ENCODE results near the genes C3orf22 and TPRA1.

DNA sequence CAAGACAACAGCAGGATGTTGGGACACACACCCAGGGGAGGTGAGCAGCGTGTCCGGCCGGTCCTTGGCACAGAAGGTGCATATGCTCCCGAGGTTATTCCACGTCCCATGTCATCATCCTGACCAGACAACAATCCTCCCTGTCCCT lies 16.1 kb downstream of the KLF15 start:
- RRBS = no CpG with 5 or more reads among the region's 5 CpGs

- RRBS = no CpG with 5 or more reads among the region's 4 CpGs
Observed at GRCh38 chr3:126433054-126433253, 38.2 kb downstream of the CFAP100 start.

GRCh38 chr3:126442706-126443646 lies 32.7 kb downstream of the ZXDC start:
- RRBS = no CpG with 5 or more reads among the region's 9 CpGs

- RRBS = no CpG with 5 or more reads among the region's 6 CpGs
Observed at GRCh38 chr3:126454397-126455111, 21.1 kb downstream of the ZXDC start.

- RRBS = no CpG with 5 or more reads among the region's 11 CpGs
Observed at GRCh38 chr3:126512890-126513569, 4.5 kb downstream of the UROC1 start.

GRCh38 chr3:126558767-126559132 lies at the start of gene C3orf22:
TSS of gene C3orf22 (minus strand) at chr3:126558932.
- RRBS = no CpG with 5 or more reads among the region's 3 CpGs

DNA sequence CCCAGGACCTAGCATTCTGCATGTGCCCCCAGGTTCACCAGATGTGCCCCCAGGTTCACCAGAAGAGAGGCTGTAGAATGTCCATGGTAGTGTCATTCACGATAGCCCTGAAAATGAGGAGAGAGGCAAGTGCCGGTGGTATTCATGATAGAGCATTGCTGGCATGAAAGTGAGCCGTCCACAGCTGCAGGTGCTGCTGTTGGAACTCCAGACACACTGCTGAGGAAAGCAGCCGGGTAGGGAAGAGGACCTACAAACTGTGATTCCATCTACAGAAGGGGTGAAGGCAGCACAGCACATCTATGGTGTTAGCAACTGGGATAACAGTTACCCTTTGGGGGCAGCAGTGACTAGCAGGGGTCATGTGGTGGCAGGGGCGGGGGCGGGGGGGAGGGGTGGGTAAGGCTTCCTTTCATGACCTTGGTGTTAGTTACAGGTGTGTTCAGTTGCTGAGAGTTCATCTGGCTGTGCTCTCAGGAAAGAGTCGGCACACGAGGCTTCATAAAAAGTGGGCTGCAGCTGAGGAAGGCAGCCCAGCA lies 124.9 kb upstream of the PLXNA1 start:
- RRBS = 89% methylated on average over 2 of the region's 8 CpGs

DNA sequence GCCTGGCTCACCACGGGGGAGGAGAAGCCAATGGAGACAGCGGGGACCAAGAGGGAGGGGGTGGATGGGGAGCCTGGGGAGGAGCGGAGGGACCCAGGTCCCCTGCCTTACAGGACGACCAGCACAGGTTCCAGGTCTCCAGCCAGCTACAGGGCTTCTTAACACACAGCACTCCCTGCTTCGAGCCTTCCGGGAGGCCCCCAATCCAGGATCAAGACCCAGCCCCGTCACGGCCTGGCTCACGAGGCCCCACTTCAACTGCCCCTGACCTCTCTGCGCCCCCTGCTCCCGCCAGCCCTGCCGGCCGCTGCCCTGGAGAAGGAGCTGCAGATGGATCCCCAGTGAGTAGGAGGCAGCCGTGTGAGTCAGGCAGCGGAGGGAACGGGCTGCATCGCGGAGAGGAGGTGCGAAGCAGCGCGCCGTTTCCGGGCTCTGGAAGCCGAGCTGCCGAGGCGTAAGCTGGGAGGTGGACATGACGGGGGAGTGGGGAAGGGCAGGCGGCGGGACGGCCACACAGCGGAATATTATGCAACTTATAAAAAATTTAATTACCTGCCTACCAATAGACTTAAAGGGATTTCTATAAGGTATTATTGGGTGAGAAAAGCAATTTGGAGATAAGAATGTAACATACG lies 133.5 kb downstream of the TPRA1 start:
- RRBS = 5% methylated on average over 4 of the region's 32 CpGs

DNA sequence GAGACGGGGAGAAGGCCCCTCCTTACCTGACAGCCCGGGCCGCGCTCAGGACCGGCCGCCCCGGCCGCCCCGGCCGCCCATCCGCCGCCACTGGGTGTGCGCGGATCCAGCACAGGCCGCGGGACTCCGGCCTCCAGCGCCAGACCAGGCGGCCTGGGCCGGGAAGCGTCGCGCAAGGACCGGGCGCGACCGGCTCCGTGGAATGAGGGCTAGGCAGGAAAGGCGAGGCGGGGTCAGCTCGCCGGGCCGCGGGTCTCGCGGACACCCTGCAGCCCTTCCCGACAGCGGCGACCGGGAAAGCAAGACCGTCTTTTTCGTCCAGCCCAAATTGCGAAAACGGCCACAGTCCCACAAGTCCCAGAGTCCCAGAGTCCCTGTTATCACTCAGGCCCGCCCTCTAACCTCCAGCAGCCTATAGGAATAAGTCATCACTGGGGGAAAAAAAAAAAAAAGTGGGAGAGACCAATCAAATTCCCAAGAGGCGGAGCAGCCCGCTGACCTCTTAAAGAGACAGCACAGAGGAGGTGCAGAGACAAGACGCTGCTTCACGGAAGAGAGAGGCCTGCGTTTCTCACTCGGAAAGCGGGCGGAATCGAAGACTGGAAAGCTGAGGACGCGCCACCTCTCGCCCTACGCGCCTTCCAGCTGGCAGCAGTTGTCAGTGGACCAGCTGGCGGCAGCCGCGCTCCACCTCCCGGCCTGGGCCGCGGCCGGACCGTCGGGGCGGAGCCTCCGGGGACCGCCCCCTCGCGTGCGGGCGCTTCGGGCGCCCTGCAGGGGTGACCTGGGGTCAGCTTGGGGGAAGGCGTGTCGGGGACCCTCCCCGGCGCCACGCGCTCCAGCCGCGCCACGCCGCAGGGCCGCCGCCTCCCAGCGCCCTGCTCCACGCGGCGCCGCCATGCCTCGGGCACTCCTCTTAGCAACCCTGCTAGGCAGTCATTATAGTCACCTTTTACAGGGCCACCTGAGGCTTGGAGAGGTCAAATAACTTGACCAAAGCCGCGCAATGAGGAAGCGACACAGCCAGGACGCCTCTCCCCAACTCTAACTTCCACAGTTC lies at the start of gene TPRA1:
Gene TPRA1 (minus strand): TSS at position 350 of the 1,060 bp plus-strand sequence.
- RRBS = 1% methylated on average over 36 of the region's 99 CpGs

- RRBS = no CpG with 5 or more reads among the region's 15 CpGs
Observed at GRCh38 chr3:127696858-127697867, 24.4 kb downstream of the ABTB1 start.

GRCh38 chr3:127747689-127748513 lies 74.4 kb downstream of the MGLL start:
- RRBS = no CpG with 5 or more reads among the region's 17 CpGs

DNA sequence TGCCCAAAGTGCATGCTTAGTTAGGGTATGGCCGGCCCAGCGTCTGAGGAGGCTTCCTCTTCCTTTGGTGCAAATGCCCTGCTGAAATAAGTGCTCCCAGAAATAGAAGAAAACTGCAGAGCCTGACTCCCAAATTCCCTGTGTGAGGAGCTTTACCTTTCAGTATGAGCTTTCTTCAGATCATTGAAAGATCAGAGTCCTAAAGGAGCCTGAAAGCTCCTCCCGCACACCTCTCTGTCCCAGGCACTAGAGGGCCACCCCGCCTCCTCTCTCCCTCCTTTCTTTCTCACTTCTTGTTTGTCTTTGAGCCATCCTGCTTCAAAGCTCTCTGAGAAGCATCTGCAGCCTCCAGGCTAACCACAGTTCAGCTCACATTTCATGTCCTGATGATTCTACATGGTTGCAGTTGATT lies 31.3 kb downstream of the MGLL start:
- RRBS = no CpG with 5 or more reads among the region's 4 CpGs

GRCh38 chr3:127791519-127791926 lies 30.8 kb downstream of the MGLL start:
- RRBS = no CpG with 5 or more reads among the region's 7 CpGs

DNA sequence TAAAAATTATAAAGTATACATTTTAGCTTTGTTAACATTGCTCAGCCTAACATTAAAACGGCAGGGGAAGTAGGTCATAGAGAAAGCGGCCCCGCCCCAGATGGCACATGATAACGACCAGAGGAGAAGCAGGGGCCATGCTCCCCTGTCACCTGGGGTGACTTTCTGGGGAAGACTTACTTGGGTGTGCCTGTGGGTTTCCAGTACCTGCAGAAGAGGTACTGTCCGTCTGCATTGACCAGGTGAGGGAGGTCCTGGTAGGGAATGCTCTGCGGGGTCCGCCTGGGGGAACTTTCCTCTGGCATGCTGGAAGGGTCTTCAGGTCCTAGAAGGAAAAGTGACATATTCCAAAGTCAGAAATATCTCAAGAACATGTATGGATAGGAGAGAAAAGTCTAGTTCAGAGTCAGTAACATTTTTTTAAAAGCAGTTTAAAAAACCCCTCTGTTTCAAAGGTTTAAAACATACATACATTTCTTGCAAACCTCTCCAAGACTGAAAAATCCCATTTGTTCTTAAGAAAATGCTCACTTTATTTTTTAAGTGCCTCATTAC lies 724 bp downstream of the MGLL start:
- RRBS = no CpG with 5 or more reads among the region's 7 CpGs

- RRBS = no CpG with 5 or more reads among the region's 7 CpGs
Observed at GRCh38 chr3:128053445-128054346, 1.5 kb downstream of the SEC61A1 start.

DNA sequence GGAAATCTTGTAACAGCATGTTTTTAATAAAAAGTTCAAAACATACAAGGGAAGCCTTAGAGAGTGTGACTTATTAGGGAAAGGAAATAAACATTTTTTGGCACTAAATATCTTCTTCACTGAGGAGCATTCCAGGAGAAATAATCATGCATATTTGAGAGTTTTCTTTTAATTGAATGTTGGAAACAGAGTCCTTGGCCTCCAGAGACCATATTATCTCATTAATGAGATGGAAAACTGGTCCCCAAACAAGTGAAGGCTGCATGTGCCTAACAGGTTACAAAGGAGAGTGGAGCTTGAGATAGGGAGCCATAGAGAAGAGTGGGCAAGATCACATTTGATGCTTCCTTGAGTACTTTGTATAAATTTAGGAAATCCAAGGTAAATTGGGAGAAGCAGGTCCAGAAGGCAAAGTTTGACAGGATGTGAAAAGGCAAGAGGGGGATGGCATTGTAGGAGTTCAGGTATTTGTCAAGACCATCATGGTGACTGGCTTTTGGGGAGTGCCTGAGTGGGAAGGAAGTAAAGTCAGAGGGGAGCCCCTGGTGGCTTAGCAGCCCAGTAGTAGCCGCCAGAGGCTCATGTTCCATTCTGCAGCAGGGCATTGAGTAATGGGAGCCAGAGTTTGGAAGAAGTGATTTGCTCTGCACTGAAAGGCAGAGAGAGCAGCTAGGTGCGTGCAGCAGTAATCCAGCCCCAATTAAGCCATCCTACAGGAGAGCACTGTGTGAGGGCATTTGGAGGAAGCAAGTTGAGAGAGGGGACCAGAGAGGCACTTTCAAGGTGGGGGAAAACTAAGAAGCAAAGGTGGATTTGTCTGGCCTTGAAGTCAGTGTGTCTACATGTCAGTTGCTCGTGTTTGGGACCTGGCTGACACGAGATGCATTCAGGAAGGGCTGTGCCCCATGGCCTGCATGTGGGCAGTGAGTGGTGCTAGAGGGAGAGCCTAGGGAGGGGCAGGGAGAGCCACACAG lies 9.4 kb downstream of the SEC61A1 start:
- RRBS = no CpG with 5 or more reads among the region's 4 CpGs

GRCh38 chr3:128064656-128065419 lies 12.6 kb downstream of the SEC61A1 start:
- RRBS = no CpG with 5 or more reads among the region's 14 CpGs

GRCh38 chr3:128308528-128309381 lies 155.5 kb downstream of the EEFSEC start:
- RRBS = no CpG with 5 or more reads among the region's 11 CpGs

DNA sequence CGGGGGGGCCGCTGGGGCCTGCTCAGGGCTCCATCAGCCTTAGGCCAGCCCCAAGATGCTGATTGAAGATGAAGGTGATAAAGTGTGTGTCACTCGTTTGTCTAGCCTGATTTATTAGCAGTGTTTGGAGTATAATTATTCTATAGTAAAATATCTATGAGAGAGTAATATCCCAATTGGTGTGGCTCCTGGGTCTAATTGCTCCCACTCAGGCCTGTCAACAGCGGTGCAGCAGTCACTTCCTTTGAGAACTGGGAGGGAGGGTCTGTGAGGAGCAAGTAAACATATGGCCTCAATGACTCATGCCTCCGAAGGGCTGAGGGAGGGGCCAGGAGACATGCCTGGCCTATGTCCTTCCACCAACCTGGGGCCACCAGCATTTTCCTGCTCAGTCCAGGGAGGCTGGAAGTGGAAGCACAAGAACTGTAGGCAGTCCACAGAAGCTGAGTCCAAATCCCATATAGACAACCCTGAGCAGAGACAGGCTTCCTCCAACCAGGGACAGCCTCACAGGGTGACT lies 123.2 kb downstream of the DNAJB8 start:
- RRBS = no CpG with 5 or more reads among the region's 5 CpGs

DNA sequence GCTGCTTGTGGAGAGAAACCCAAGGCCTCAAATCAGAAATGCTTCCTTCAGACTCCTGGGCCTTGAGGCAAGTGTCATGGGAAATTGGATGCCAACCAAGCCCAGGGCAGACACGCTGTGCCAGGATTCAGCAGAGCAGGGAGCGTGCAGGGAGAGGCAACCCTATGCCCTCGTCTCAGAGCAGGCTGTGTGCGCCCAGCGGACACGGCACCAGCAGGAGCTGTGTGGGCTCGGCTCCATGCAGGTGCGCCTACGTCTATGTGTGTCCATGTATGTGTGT lies 84.6 kb downstream of the DNAJB8 start:
- RRBS = no CpG with 5 or more reads among the region's 9 CpGs